Body of pancreas (tissue), 2 donors: Measurements from ENCODE around the genes LRP1B and ARHGAP15.

DNA sequence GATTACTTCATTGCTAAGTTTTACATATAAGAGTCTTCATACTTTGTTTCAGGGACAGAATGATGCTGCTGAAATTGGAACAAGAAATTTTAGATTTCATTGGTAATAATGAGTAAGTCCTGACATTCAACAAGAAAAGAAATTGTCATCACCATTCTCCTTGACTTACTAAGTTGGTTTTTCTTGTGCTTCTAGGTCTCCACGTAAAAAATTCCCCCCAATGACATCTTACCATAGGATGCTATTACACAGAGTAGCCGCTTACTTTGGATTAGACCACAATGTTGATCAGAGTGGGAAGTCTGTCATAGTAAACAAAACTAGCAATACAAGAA, 100.3 kb downstream of the R3HDM1 start:
- PRO-cap = no peak
- RAMPAGE, long total RNA, 2 experiments = no peak in any of the 2 experiments

DNA sequence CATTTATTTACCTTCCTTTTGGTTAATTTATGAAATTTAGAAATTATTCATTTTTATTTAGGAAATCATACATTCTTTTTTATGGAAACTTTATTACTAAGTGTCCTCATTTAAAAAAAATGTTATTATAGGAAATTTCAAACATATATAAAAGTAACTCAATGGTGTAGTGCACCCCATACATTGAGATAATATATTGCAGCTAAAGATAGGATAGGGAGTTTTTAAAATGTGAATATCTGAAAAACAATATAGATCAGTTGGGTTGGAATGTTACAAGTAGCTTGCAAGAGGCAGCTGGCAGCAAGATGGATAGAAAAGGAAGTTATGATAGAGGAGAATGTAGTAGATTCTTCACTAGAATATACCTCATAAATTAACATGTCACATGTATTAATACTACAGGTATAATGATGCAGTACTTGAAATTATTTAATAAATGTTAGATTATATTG, 12.0 kb downstream of the UBXN4 start:
- PRO-cap = no peak
- RAMPAGE, long total RNA, 2 experiments = no peak in any of the 2 experiments

DNA sequence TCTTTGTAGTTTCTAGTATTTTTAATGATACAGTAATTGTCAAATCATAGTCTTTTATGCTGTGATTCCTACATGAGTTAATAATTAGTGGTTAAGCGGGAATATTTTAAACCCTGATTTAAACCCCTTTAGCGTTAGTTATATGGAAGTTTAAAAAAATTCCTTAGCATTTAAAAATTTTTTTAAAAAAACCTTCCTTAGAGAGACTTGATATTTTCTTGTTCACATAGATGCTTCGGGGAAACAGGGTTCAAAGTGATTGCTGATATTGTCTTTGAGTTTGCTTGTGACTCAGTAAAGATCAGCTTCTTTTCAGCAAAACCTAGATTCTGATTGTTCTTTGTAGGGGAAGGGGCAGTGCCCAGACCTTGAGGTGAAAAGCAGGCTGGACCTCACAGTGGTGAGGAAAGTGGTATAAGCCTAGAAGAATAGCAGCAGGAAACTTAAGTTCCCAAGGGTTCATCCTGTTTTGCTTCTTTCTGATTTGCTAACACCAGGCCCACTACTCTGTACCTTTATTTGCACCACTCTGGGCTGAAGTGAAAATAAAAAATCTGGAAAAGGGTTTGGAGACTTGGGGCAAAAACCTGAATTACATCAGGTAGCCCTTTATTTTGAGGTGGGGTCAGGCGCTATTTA, 20.8 kb downstream of the UBXN4 start:
- PRO-cap = no peak
- RAMPAGE, long total RNA, 2 experiments = no peak in any of the 2 experiments

DNA sequence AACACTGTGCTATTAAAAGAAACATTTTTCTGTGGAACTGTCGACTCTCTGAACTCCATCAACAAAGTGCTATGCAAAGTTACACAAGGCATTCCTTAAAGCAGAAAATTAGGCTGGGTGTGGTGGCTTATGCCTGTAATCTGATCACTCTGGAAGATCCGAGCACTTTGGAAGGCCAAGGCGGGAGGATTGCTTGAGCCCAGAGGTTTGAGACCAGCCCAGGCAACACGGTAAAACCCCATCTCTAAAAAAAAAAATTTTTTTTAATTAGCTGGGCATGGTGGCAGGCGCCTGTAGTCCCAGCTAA, 13.0 kb downstream of the MCM6 start:
- PRO-cap = no peak
- RAMPAGE, long total RNA, 2 experiments = no peak in any of the 2 experiments

DNA sequence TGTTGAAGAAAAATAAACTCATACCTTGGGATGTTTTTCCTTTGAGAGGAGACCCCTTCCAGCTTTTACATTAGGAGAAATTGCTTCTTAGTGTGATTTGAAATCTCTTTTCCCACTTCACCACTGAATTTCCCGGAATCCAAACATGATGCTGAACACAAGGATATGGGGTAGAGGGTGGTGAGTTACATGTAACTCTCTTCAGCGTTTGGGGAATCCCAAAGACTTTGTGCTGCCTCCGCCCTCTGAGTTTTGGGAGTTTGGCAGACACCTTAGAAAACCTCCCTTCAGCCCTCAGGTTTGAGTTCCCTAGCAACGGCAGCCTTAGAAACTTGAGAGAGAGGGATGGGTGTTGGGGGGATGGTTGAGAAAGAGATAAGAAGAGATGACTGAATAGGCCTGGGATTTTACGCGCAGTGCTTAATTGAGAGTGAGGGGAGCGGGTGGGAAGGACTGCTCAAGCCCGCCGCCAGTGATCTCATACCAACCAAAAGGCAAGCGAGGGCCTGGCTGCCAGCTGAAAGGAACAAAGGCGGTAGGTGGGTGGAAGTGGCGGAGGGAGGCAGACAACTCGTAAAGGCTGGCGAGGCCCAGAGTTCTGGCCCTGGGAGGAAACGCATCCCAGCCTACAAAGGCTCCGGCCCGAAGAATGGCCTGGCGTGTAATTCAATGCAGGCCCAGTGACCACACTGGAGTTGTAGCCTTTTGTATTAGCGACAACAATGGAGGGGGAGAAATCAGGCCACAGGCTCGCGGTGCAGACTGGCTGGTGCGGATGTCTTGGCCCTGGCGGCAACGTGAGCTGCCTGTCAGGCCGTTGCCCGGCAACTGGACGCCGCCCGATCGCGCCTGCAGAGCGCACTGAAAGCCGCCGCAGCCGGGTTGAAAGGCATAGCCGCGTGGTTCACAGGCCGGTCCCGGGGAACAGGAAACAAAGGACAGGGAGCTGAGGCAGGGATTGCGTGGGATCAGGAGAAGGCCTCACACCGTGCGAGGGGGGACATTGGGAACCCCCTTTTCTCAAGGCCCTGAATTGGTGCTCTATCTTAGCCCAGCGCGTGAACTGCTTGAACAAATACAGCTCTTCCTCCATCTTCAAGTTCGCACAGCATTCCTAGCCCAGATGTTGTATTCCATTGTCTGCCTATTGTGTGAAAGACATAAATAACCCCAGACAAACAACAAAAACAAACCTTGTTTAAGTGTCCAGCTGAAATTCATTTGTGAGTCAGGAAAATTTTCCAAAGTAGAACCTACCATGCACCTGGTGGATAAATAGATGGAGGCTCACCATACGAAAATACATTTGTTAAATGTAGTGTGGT, 39.9 kb upstream of the DARS1 start:
- PRO-cap = no peak
- RAMPAGE, long total RNA, 2 experiments = no peak in any of the 2 experiments

DNA sequence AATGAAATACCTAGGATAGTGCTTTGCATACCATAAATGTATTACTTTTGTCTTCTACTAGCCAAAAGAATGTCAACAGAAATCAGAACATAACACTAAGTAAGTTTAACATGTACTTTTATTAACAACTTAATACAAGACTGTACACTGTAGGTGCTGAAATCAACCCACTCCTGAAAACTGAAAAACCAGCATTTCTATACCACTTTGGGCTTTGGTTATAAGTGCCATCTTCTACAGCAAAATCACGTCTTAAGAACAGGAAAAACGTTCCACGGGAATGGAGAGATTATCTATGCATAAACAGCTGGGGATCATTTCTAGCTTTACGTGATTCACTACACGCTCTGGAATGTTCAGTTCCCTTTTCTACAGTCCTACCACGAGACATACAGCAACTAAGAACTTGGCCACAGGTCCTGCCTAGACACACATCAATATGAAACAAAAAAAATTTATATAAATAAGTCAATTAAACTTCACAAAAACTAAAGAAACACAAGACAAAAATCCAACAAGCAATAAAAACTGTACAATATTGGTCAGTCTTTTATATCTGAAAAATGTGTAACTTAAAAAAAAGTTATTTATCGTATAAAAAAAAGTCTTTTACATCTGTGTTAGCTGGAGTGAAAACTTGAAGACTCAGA, 3.6 kb downstream of the CXCR4 start:
- PRO-cap = no peak
- RAMPAGE, long total RNA, 2 experiments = no peak in any of the 2 experiments

DNA sequence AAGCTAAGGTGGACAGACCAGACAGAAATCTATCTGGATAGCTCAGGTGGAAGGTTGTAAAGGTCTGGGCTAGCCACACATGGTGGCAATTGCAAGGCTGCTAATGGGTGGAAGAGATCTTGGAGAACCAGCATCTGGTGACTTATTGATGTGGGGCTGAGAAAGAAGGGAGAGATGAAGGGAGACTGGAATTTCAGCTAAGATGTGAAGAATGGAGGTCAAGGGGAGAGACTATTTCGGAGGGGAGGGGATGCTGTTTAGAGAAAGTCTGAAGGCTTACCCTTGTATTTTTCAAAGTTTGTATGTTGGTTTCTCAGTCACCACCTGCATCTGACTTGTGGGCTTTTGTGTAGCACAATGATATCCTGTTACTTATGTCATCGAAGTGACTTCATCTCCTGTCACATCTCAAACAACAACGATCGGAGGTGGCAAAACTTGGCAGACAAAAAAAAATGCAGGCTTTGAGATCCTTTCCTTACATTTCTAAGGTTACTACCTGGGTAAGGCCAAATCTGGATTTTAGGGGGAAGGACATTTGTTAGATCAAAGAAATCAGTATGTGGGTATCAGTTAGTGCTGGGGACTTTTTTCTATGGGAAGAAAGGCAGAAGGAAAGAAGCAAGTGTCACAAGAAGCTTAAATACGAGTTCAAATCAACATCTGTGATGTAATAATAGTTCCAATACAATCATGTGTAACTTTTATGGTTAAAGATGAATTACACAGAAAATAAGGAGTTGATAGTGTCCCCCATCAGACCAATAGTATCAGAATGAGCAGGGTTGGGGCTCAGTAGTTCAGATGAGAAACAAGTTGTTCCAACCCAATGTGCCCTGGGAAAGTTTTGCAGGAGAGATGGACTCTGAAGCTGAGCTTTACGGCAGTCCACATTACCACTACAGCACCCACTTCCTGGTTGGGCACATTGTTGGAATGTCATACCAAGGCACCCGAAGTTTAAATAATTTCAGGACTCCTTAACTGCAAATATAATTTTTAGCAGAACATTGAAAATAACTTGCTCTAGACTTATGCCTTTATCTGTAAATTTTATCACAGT, 11.8 kb upstream of the CXCR4 start:
- PRO-cap = unidirectional peak, minus-strand start at position 270 of the sequence; unidirectional peak, minus-strand start at position 332 of the sequence
- RAMPAGE, long total RNA, 2 experiments = no peak in any of the 2 experiments

DNA sequence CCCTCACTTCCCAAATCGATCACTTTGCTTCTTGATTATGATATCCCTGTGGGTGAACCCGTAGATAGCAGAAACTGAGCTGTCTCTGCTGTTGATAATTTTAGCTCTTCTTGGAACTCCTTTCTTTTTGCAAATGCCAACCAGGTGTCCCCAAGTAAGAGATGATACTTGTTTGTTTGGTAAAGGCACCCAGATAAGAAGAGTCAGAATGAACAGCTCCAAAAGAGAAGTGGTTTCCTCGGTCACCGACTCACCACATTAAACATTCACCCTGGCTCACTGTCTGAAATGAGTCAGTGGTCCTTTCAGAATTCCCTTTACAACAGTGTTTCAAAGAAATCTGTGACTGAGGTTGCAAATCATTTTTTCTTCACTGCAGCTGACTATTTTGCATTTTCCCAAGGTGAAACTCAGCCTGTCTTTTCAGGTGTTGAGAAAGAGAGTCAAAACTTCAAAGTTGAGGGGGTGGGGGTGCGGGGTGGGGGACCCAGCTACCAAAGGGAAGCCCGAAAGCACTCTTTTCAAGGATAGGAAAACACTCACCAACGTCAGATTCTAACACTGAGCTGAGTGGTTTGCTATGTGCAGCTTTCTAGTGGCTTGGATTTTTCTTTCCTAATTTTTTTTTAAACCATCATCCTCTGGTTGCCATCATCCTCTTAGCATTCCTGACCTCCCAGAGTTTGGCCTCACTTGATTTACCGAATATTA, 16.3 kb upstream of the CXCR4 start:
- PRO-cap = no peak
- RAMPAGE, long total RNA, 2 experiments = no peak in any of the 2 experiments

GRCh38 chr2:136136715-136137372, 18.9 kb upstream of the CXCR4 start:
- PRO-cap = no peak
- RAMPAGE, long total RNA, 2 experiments = no peak in any of the 2 experiments

- PRO-cap = no peak
- RAMPAGE, long total RNA, 2 experiments = no peak in any of the 2 experiments
Observed at GRCh38 chr2:136378432-136378775, 260.5 kb upstream of the CXCR4 start.

- PRO-cap = no peak
- RAMPAGE, long total RNA, 2 experiments = no peak in any of the 2 experiments
Observed at GRCh38 chr2:136384507-136384929, 266.6 kb upstream of the CXCR4 start.

DNA sequence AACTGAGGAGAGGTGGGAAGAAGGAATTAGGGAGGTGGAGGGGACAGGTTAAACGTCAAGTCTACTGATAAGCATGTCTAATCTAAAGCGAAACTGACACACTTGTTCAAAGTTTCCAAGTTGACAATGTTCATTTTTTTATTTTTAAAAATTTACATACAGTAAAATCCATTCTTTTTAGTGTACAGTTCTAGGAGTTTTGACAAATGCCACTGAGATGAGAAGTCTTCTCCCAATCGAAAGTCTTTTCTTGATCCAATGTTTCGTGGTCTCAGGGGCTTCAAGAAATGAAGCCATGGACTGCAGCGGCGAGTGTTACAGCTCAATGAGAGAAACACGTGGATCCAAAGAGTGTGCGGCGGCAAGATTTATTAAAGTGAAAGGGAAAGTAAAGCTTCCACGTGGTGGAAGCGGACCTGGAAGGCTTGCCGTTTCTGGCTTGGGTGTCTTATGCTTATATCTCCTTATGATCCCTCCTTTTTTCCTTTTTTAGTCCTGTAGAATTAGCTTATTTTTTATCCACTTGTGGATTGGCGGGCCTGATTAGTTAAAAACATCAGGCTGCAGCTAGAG, 11.9 kb upstream of the HNMT start:
- PRO-cap = no peak
- RAMPAGE, long total RNA, 2 experiments = no peak in any of the 2 experiments

DNA sequence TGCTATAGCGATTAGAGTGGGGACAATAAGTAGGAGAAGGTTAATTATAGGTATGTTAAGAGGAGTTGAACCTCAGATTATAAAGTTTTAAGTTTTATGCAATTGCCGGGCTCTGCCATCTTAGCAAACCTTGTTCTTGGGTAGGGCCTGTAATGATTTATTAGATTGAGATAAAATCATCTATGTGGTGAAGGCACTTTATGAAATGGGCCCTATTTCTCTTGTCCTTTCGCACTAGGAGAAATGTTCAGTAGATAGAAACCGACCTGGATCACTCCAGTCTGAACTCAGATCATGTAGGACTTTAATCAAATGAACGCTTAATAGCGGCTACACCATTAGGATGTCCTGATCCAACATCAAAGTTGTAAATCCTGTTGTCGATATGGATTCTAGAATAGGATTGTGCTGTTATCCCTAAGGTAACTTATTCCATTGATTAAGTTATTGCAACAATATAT, 1441.3 kb upstream of the NXPH2 start:
- PRO-cap = no peak
- RAMPAGE, long total RNA, 2 experiments = no peak in any of the 2 experiments

DNA sequence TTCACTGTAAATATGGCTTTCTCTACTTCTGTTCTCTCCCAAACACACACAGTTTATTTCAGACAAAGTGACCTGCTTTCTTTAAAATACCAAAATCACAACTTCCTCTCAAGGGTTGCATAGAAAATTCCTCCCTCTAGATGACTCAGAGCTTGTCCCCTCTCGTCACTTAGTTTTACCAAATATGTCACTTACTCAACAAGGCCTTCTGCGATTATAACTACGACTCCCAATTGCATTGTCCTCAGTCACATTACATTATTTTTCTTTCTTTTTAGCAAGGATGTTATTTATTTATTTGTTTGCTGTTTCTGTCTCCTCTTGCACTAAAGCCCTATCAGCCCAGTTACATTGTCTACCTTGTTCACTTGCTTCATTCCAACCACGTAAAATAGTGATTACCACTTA, 9.4 kb downstream of the LRP1B start:
- PRO-cap = no peak
- RAMPAGE, long total RNA, 2 experiments = no peak in any of the 2 experiments

DNA sequence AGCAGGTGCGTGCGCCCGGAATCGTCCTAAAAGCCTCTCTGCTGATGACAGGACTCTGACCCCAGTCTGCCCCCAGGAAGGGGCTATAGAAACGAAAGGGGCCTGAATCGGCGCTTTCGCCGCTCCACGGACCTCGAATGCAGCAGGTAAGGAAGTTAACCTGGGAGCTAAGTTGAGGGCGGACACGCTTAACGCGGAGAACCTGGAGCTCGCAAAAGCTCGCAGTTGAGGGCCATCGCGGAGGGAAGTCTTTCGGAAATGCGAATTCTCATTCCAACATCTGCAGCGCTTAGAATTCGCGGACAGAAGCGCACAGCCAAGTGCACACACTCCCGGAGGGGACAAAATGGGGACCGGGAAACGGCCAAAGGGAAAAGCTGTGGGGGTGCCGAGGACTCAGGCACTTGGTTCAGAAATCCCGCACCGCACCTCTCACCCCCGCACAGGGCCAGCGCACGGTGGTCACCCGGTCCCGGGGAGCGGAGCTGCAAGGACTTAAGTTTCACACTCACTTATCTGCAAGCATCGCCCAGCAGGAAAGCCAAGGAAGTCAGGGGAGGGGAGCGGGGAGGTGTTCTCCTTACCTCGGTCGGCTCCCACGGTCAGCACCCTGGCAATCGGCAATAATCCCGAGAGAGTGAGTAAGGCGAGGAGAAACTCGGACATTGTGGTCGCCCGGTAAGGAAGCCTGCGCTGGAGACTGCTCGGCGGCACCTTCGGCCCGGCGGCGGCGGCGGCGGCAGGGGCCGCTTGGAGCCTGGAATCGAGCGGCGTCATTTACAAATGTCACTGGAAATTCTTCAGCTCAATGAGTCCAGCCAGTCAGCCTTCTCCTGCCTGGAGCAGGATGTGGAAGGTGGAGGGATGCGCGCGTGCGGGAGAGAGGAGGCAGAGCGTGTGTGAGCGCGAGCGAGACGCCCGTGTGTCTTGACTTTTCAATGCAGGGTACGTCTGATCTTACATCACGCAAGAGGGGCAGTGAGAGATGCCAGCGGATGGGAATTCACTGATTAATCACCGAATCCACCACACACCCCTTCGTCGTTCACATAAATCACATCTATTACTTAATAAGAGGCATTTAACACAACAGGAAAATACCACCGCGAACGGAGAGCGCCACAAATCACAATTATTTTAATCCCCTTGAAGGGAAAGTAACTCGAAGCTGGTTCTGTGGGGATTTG, at the start of gene LRP1B:
LRP1B (minus strand) TSS at position 953 of the 1,187 bp plus-strand sequence.
- PRO-cap = unidirectional peak, plus-strand start at position 292 of the sequence
- RAMPAGE, long total RNA, 2 experiments = start-site peak on the minus strand in 1 of 2 experiments, centred at position 909 of the sequence, 13 reads per replicate

DNA sequence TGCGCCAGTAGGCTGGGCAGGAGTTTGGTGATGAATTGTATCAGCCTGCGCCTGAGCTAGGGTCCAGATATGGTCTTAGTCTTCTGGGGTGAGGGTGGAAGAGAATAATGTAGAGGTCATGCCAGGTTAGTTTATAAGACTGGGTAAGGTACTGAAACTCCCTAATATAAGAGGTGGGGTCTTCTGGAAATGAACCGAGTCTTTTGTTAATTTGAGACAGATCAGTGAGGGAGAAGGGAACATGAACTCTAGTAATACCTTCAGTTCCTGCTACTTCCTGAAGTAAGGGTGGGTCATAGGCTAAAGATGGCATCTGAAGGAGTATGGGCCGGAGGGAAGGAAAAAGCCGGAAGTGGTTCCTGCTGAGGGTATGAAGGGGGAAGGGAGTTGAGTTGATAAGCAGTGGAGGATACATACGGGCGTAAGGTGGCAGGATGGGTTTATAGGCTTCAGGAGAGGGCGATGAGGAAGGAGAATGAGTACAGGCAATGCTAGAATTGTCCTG, 58.0 kb downstream of the KYNU start:
- PRO-cap = no peak
- RAMPAGE, long total RNA, 2 experiments = no peak in any of the 2 experiments

GRCh38 chr2:143128460-143129582, at the start of gene ARHGAP15:
TSS of gene ARHGAP15 (plus strand) at chr2:143129419.
- PRO-cap = no peak
- RAMPAGE, long total RNA, 2 experiments = start-site peak on the plus strand in 2 of 2 experiments, at chr2:143129364-143129430 at its widest, 7 to 35 reads per replicate

DNA sequence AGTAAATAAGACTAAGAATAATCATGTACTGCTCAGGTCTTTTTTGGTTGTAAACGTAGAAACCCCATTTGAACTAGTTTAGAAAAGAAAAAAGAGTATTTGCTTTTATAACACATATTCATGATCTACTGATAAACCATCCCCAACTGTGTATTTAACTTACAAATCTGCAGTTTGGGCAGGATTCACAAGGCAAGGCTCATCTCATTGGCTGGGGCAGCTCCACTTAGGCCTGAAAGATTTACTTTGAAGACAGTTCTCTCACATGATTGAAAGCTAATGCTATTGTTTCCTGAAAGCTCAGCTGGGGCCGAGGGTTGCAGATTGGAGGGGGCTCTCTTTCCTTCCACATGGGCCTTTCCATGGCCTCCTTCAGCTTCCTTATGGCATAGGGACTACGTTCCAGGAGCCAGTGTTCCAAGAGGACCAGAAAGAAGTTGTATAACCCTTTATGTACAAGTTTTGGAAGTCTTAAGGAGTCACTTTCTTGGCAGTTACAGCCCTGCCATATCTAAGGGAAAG, 47.4 kb downstream of the ARHGAP15 start:
- PRO-cap = no peak
- RAMPAGE, long total RNA, 2 experiments = no peak in any of the 2 experiments

- PRO-cap = no peak
- RAMPAGE, long total RNA, 2 experiments = no peak in any of the 2 experiments
Observed at GRCh38 chr2:143935433-143935738, 396.9 kb downstream of the GTDC1 start.

DNA sequence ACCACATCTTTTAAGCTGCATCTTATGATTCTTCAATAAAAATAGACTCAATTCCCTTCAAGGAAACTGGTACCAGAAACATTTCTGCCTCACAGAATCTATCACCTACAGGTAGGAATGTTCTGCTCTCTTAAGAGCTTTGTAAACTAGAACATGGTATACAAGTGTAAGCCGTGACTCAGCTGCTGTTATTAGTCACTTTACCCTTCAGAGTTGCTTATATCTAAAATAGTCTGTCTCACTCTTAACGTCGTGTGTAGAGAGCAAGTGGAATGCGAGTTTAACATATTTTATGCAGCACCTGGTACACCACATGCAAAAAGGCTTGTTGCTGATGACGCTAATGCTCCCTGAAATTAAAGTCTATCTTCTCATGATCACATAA, 232.6 kb downstream of the GTDC1 start:
- PRO-cap = no peak
- RAMPAGE, long total RNA, 2 experiments = no peak in any of the 2 experiments